Cytotoxic T cell (primary cell): Measurements from ENCODE around the genes ZNF654 and OR5H1.

GRCh38 chr3:75671641-75672988 lies 8.0 kb downstream of the FRG2C start:
- PRO-cap, 2 experiments, result no peak in any of the 2 experiments

GRCh38 chr3:78880497-78880940 lies 887.3 kb downstream of the ROBO1 start:
- PRO-cap, 2 experiments, result no peak in any of the 2 experiments

- PRO-cap, 2 experiments, result no peak in any of the 2 experiments
These were observed 560.1 kb upstream of the ROBO1 start for GRCh38 chr3:80327910-80328292.

DNA sequence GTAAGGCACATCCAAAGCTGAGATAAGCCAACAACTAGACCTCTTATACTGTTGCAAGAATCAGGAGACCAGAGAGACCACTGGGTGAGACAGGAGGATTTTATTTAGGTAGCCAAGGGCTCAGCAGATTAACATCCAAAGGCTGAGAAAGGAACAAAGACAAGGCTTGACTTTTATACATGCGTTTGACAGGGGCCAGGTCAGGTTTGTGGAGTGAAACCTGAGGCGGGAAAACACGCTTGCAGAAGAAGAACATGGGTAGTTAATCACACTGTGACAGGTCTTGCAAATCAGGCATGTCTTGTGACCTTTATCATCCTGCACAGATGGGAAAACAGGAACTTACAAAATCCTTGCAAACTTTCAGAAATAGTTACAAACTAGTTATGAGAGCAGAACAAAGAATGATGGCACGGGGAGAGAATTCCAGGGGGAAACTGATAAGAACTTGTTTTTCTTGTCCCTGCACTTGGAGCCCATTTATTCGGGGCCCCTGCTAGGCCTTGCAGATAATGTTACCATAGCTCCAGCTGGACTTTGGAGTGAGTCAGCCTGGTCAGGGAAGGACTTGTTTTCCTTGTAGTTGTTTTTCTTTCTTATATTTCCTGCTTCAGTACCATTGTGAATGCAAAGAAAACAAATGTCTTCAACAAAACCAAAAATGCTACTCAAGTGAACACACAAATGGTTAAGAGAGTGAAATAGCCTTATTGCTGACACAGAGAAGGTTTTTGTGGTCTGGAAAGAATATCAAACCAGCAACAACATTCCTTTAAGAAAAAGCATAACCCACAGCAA lies 965.8 kb upstream of the ROBO1 start:
- PRO-cap, 2 experiments, result no peak in any of the 2 experiments

- PRO-cap, 2 experiments, result no peak in any of the 2 experiments
These were observed 180.4 kb downstream of the GBE1 start for GRCh38 chr3:81581061-81581416.

- PRO-cap, 2 experiments, result no peak in any of the 2 experiments
These were observed 18.0 kb downstream of the GBE1 start for GRCh38 chr3:81743422-81743862.

DNA sequence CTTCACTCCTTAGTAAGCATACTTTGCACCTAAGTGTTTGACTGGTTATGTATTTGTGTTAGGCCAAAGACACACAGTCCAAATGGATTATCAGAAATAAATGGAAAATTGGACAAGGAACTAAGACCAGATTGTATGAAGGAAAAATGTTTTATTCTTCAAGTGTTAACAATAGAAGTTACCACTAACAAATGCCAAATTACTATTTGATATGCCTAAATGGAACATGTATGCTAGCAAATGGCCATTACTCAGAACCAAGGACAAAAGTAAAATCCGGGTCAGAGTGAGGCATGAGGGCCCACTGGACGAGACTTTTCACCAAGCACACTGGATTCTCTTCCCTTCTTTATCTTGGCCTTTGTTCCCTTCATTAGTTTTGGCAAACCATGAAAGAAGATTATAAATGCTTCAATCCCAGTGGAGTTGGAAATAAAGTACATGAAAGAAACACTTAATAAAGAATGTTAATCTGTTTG lies 2.0 kb downstream of the GBE1 start:
- PRO-cap, 2 experiments, result no peak in any of the 2 experiments

DNA sequence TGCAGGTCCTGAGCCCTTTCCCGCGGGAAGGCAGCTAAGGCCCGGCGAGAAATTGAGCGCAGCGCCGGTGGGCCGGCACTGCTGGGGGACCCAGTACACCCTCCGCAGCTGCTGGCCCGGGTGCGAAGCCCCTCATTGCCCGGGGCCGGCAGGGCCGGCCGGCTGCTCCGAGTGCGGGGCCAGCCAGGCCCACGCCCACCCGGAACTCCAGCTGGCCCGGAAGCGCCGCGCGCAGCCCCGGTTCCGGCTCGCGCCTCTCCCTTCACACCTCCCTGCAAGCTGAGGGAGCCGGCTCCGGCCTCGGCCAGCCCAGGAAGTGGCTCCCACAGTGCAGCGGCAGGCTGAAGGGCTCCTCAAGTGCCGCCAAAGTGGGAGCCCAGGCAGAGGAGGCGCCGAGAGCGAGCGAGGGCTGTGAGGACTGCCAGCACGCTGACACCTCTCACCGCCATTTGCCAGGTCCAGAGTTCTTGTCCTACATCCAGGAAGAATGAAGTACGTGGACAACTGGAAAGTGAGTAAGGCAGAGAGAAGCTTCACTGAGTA lies 1456.4 kb upstream of the GBE1 start:
- PRO-cap, 2 experiments, result no peak in any of the 2 experiments

GRCh38 chr3:83934482-83935037 lies 1024.2 kb upstream of the CADM2 start:
- PRO-cap, 2 experiments, result no peak in any of the 2 experiments

GRCh38 chr3:86940588-86941183 lies 50.3 kb downstream of the VGLL3 start:
- PRO-cap, 2 experiments, result no peak in any of the 2 experiments

DNA sequence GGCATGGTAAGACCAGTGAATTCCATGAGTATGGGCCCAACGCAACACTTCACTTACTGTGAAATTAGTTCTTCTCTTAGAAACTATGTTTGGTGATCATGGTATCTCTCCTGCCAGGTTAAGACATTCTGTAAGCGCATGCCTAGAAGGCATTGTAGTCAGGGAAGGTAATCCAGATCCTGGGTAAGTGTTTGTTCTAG lies 89.1 kb upstream of the POU1F1 start:
- PRO-cap, 2 experiments, result peak in 1 of 2 experiments; most common minus-strand start position 119 of the sequence (in 1)

DNA sequence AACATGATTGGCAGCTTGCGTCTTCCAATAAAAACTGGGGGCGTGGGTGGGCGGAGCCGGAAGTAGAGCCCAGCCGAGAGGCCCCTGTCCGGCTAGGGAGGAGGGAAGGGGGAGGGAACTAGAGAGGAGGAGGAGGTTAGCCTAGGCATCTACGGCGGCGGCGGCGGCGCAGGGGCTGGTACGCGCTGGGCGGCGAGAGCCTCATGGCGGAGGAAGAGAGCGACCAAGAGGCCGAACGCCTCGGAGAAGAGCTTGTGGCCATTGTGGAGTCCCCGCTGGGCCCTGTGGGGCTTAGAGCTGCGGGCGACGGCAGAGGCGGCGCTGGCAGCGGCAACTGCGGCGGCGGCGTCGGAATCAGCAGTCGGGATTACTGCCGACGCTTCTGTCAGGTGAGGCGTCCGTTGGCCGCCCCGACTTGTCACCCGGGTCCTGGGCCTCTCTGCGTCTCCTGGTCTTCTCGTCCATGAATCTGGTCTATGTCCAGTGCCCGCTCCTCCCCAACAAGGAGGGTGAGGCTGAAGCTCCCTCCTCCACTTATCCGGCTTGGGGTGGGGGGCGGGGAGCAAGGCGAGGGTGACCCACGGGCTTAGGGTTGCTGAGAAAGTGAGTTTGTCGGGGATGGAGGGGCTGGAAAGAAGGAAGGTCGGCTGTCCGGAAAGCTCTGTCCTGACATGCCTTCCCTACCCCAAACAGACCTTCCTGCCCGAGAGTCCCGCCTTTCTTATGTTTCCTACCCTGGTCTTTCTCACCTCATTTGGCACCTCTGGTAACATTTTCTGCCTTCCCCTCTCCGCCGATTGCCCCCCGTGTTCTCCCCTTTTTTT lies at the start of gene ZNF654:
ZNF654 (plus strand) TSS at position 139 of the 824 bp plus-strand sequence.
- PRO-cap, 2 experiments, result peak in 2 of 2 experiments; most common plus-strand start position 148 of the sequence (in 2); most common minus-strand start position 369 of the sequence (in 1)

DNA sequence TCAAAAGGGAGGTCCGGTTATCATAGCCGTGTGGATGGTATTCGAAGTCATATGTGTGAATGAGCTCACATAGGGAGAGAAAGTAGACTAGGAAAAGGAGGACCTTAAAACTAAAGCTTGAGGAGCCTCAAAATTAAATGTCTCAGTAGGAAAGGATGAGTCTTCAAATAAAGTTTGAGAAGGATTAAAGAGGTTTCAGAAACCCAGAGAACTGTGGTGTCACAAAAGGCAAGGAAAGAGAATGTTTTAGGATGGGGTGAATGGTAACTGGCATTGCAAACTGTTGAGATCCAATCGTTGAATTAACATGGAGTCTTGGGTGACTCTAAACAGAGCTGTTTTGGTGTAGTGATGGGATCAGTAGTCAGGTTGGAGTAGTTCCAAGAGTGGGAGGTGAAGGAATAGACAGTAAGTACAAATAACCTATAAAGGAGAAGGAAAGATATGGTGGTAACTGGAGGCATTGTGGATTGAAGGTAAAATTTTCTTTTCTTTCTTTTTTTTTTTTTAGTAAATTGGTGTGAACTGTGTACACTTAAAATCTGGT lies 8.4 kb downstream of the ZNF654 start:
- PRO-cap, 2 experiments, result no peak in any of the 2 experiments

- PRO-cap, 2 experiments, result no peak in any of the 2 experiments
These were observed 96.8 kb downstream of the PROS1 start for GRCh38 chr3:93876833-93877440.

DNA sequence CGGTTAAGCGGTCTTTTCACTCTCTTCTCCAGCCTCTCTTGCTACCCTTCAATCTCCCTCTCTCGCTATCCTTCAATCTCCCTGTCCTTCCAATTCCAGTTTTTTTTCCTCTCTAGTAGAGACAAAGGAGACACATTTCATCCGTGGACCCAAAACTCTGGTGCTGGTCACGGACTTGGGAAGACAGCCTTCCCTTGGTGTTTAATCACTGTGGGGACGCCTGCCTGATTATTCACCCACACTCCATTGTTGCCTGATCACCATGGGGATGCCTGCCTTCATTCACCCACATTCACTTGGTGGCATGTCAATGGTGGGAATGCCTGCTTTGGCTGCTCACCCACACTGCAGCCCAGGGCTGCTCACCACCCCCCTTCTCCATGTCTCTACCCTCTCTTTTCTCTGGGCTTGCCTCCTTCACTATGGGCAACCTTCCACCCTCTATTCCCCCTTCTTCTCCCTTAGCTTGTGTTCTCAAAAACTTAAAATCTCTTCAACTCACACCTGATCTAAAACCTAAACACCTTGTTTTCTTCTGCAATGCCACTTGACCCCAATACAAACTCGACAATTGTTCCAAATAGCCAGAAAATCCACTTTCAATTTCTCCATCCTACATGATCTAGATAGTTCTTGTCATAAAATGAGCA lies 35.0 kb downstream of the PROS1 start:
- PRO-cap, 2 experiments, result no peak in any of the 2 experiments

- PRO-cap, 2 experiments, result peak in 2 of 2 experiments; most common plus-strand start chr3:95706191 (in 2)
These were observed 1108.4 kb upstream of the EPHA6 start for GRCh38 chr3:95706004-95706441.

DNA sequence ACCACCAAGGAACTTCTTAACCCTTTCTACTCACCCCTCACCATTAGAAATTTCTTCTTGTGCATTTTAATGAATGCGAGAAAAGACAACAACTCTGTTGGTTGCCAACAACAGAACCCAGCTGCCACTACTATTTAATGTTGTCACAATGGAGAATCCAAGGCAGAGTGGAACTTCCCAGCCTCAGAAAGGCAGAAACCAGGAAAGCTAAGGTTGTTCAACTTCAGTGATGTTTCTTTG lies 325.2 kb upstream of the ARL6 start:
- PRO-cap, 2 experiments, result no peak in any of the 2 experiments

- PRO-cap, 2 experiments, result no peak in any of the 2 experiments
These were observed 1.5 kb downstream of the CRYBG3 start for GRCh38 chr3:97823104-97823854.

DNA sequence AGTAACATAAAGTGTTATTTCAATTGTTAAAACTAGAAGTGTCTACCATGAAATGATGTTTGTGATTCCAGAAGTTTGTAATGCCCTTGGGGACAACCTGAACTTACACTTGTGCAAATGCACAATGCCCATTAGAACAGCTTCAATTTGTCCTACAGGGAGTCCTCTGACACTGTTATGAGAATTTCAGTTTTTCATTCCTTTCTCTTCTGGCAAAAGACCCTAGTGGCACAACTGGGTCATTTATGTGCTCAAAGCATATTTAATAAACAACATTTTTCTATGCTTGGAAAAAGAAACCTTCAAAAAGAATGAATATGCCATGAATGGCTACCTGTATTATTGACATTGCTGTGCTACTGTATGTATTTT lies at the start of gene OR5H1:
OR5H1 (plus strand) TSS at position 298 of the 372 bp plus-strand sequence.
- PRO-cap, 2 experiments, result no peak in any of the 2 experiments

GRCh38 chr3:99651488-99652053 lies 13.2 kb downstream of the COL8A1 start:
- PRO-cap, 2 experiments, result no peak in any of the 2 experiments